Amniotic epithelial cell (primary cell): ENCODE measurements around a stretch of chr11.

DNA sequence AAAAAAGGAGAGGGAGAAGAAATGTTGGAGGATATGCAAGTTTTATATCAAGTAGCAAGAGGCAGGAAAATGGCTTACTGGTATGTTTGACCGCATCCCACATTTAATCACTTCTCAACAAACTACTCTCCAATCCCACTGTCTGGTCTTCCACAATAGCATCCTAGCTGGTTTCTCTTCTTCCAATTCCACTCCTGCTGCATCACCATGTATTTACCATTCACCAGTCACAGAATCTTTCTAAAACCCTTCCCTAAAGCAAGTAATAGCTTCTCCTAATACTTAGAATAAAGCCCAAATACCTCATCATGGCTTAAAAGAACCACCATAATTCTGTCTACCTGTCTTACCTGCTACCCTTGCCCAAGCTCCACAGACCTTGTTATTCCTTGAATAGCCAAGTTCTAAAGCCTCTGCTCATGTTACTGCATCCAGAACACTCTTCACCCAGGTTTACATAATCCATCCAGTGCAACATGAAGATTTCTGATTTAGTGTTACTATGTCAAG lies 13.2 kb downstream of the CHORDC1 start:
- RRBS, result no CpG with 5 or more reads among the region's 1 CpG

GRCh38 chr11:93176821-93177548 lies 20.8 kb downstream of the SLC36A4 start:
- RRBS, result no CpG with 5 or more reads among the region's 14 CpGs

DNA sequence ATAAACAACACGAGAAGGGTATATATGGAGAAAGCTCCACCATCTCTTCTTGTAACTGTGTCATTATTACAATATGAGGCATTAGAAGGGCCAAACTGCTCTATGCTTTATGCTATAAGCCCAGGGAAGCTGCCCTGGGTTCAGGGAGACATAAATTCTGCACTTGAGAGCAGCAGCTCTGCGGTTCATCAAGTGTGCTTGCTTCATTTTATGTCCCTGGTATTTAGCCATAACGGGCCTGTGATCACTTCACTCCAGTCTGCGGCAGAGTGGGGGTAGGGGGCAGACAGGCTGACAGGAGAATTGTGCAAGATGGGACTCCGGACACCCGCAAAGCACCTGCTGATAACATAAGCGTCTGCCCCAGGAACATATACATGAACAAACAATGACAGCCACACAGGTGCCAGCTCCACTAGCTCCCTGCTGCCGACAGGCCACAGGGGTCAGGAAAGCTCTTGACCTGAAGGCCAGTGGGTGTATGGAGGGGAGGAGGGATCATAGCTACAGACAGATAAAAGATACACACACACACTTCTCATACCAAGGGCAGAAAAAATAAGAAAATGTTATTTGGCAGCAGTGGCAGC lies 56.1 kb downstream of the SMCO4 start:
- RRBS, result no CpG with 5 or more reads among the region's 8 CpGs

GRCh38 chr11:93497979-93498455 lies 45.2 kb downstream of the SMCO4 start:
- RRBS, result no CpG with 5 or more reads among the region's 5 CpGs

DNA sequence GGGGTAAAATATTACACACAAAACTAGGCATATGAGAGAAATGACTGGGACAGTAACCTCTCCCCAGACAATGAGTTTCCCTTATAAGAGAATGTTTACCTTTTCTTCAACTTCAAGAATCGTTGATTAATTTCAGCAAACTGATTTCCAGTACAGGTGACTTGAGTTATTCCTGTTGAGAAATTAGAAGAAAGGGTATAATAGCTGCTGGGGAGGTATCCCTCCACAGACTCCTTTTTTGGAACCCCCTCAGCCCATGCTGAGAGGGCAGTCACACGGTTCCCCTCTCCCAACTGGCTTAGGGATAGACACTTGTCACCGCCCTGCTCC lies 44.0 kb downstream of the SMCO4 start:
- RRBS, result no CpG with 5 or more reads among the region's 3 CpGs

GRCh38 chr11:93541953-93542724 lies 1.1 kb downstream of the SMCO4 start:
- RRBS, result no CpG with 5 or more reads among the region's 20 CpGs

- RRBS, result no CpG with 5 or more reads among the region's 2 CpGs
Observed at GRCh38 chr11:93636275-93636630, 25.2 kb upstream of the CEP295 start.

GRCh38 chr11:93730275-93731241 lies 10.7 kb downstream of the TAF1D start:
- RRBS, result no CpG with 5 or more reads among the region's 5 CpGs

DNA sequence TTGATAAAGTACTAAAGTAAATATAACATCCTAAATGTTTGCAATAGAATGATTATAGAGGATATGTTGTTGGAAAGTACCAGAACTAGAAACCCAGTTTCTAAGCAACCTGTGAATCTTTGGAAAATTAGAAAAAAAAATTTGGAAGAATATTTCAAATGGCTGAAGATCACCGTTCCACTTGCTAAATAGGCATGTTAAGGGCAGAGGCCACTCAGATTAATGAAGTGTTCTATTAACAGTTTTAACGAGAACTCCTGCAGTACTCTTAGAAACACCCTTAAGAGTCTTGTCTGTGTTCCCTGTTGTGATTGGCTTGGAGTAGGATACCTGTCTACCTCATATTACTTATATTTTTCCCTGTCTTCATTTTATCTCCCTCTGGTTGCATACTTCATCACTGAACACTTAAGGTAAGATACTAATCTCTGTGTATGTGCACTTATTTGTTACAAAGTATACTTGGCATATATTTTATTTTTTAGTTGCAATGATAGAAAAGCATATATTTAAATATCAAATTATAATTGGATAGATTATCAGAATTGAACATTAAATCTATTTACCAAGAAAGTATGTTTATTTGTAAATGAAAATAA lies 4.7 kb downstream of the C11orf54 start:
- RRBS, result no CpG with 5 or more reads among the region's 2 CpGs

DNA sequence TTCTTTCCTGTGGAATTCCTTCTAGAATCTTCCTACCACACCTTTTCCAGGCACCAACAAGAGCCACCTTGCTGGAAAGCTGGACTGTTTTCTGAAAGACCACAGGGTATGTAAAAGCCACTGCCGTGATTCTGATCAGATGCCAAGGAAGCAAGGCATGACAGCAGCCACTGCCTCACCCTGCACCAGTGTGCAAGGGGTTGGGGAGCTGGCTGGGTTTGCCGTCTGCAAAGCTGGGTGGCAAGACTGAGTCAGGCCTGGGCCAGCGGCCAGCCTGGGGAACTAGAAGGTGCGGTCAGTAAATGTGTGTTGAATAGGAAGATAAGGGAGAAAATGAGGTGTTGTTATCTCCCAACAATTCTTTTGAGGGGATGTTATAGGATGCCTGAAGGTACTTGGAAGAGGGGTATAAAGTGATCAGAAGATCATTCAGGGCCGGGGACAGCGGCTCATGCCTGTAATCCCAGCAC lies 8.0 kb downstream of the VSTM5 start:
- RRBS, result no CpG with 5 or more reads among the region's 6 CpGs

- RRBS, result no CpG with 5 or more reads among the region's 3 CpGs
Observed at GRCh38 chr11:94129804-94130022, 1.1 kb downstream of the PANX1 start.

- RRBS, result no CpG with 5 or more reads among the region's 3 CpGs
Observed at GRCh38 chr11:94132829-94133295, 4.2 kb downstream of the PANX1 start.

DNA sequence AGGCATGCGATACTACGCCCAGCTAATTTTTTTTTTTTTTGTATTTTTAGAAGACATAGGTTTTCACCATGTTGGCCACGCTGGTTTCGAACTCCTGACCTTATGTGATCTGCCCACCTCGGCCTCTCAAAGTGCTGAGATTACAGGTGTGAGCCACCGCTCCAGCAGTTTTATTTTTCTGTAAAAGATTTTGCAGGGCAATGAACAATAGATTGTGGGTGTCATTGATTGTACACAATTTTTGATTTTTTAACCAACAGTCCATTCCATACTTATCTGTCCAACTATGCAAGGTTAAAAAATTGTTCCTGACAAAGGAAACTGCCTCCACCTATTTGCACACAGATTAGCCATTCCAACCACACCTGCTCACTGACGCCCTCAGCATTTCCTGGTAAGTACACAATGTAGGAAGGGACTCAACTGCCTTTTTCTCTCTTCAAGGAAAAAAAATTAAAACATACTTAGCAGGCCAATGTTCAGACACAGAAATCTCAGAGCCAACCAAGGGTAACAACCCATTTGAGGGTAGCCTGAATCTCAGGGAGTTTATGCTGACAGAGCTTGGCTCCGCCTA lies 4.4 kb upstream of the FUT4 start:
- RRBS, result no CpG with 5 or more reads among the region's 8 CpGs

DNA sequence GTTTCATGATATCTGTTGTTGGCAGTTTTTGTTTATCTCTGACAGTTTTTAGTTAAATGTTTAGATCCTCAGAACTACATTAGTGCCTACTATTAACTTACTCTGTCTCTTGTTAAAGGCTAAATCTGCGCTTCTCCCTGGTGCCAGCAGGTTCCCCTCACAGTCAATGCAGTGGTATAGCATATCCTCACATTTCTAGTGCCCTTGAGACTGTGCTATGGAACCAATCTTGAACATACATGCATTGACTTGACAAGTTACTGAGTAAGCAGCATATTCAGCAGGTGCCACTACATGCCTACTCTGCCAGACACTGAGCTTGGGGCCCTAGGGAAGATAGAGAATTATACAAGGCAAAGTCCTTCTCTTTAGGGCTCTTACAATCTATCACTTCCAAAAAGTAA lies 3.1 kb downstream of the FUT4 start:
- RRBS, result no CpG with 5 or more reads among the region's 1 CpG

GRCh38 chr11:94647681-94648482 lies 80.7 kb downstream of the PIWIL4 start:
- RRBS, result no CpG with 5 or more reads among the region's 7 CpGs

DNA sequence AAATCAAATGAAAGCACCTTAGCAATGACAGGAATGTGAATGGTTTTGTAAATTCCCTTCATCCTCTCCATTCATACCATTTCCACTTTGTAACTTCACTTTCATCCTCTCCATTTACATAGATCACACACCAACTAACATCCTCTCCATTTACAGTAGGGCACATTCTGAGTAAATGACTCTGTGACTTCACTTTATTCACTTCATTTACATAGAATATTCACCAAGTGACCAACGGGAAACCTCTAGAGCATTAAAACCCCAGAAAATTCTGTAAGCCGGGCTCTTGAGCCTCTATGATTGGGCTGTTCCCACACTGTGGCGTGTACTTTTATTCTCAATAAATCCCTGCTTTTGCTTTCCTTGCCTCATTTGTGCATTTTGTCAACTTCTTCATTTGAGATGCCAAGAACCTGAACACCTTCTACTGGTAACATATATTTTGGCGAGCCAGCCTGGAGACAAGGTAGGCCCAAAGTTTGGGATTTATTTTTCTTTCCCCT lies 83.0 kb downstream of the PIWIL4 start:
- RRBS, result no CpG with 5 or more reads among the region's 4 CpGs

- RRBS, result 9% methylated on average over 3 of the region's 11 CpGs
Observed at GRCh38 chr11:94650575-94651101, 83.5 kb downstream of the PIWIL4 start.

DNA sequence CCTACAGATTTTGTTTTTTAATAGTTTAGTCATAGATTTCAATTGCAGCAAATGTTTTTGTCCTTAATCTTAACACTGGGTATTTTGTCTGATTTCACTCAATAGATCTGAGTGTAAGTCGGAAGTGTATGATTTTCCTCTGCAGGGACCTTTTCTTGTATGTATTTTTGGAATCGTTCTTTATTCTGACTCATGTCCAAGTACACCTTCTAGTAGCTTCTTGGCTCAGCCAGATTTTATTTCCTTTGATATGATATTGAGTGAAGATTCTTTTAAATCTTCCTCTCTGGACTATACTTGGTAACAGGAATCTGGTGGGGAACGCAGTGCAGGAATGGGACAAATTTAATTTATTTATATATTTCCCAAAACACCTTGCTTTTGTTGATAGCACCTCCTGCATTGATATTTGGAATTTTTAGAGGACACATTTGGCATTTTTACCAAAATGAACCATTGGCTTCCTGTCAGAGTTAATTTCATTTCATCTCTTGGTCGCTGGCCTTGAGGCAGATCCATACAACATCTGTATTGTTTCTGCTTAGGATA lies 34.4 kb upstream of the AMOTL1 start:
- RRBS, result no CpG with 5 or more reads among the region's 4 CpGs

DNA sequence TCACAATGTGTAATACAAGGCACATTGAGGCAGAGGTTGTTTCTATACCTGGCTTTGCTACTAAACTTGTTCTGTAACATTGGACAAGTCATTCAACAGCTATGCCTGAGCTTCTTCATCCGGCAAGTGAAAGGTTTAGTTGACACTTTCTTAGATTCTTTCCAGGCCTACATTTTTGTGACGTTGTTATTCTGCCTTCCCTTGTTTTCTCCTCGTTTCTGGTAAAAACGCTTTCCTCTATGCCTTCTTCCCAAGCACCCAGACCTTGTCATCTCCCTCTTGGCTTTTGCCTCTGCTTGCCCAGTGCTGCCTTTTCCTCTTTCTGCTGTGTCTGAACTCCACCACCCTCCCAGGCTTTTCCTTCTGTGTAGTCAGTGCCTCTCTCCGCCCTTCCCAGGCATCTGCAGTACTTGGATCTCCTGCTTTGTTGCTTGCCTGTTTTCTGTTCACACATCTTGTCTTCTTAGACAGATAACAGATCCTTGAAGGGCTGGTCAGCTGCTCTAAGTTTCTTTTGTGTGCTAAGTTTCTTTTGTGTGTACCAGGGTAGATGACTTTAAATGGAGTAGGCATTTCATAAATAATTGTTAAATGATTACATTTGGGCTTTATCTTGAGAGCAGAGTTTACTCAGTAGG lies 1.3 kb upstream of the AMOTL1 start:
- RRBS, result no CpG with 5 or more reads among the region's 5 CpGs

GRCh38 chr11:94776363-94777085 lies 8.4 kb downstream of the AMOTL1 start:
- RRBS, result no CpG with 5 or more reads among the region's 3 CpGs